CMK (cell line): ENCODE results near the gene LRRC59.

DNA sequence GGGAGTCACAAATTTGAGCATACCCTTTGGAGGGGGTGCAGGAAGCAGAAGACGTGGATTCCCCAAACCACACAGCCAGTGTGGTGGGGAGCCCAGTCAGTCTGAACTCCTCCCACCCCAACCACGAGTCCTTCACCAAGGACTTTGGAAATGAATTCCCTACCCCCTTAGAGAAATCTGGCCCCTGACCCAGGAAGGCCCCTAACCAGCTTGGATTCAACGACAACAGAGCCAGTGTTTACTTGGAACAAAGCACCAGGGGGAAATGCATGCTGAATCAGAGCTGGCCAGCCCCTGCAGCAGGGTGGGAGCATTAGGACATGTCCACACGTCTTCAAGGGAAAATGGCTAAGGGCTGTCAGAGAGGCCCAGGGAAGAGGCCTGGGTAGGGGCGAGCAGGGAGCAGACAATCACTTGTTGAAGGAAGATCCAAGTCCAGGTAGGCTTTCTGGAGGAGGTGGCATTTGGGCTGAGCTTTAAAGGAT, 5.4 kb upstream of the TMEM92 start:
- RRBS, result no CpG with 5 or more reads among the region's 5 CpGs

DNA sequence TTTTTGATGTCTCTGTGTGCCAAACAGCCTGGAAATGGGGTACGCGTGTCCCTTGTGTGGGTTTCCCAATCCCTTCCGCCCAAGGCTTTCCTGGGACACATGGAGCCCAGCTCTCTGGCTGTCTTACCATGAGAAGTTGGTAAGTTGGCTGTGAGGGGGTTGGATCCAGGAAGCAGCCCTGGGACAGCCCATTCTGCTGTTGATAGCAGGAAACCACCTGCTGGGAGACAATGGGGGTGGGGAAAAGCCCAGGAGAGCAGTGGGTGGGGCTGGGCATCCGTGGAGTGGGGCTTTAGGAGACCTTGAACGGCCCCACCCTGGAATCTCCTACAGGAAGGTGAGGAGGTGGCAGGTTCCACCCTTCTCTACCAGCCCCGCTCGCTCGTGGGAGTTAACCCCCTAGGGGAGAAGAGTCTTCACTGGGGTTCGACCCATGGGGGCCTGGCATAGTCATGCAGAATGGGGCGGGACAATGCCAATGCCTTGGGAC, 5.8 kb downstream of the TMEM92 start:
- RRBS, result no CpG with 5 or more reads among the region's 10 CpGs

DNA sequence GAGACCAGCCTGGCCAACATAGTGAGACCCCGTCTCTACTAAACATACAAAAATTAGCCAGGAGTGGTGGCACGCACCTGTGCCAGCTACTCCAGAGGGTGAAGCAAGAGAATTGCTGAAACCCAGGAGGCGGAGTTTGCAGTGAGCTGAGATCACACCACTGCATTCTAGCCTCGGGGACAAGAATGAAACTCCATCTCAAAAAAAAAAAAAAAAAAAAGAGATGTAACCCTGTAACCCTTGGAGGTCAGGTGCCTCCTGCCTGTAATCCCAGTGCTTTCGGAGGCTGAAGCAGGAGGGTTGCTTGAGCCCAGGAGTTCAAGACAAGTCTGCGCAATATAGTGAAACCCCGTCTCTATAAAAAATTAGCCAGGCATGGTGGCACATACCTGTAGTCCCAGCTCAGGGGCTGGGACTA, 13.1 kb downstream of the TMEM92 start:
- RRBS, result no CpG with 5 or more reads among the region's 7 CpGs

DNA sequence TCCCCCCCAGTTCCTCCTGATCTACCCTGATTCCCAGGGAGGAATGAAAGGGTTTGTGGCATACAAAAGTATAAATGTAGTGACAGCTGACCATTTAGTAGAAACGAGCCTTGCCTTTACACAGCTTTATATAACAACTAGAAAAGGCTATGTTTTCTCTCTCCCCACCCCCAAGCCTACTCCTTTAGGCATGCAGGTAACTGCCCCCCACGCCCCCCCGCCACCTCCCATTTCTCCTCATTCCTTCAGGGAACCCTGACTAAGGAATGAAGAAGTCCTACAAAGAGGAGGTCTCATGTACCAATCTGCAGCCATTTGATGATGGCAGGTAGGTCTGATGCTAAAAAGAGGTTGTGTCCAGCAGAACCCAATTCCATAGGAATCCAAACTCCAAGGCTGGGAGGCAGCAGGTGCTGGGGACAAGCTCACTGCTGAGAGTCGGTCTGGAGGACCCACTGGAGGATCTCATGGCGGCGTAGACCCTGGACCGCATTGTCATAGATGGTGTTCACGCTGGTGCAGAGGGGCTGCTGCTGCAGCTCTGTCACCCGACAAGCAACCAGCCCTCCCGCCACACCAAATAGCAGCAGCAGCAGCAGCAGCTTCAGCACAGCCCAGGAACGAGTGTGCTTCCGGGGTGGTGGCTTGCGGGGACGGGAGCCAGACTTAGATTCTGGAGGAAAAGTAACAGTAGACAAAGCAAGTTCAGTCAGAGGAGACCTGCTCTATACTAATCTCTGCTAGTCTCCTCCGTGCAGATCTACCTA, 9.7 kb downstream of the EME1 start:
- RRBS, result no CpG with 5 or more reads among the region's 15 CpGs

DNA sequence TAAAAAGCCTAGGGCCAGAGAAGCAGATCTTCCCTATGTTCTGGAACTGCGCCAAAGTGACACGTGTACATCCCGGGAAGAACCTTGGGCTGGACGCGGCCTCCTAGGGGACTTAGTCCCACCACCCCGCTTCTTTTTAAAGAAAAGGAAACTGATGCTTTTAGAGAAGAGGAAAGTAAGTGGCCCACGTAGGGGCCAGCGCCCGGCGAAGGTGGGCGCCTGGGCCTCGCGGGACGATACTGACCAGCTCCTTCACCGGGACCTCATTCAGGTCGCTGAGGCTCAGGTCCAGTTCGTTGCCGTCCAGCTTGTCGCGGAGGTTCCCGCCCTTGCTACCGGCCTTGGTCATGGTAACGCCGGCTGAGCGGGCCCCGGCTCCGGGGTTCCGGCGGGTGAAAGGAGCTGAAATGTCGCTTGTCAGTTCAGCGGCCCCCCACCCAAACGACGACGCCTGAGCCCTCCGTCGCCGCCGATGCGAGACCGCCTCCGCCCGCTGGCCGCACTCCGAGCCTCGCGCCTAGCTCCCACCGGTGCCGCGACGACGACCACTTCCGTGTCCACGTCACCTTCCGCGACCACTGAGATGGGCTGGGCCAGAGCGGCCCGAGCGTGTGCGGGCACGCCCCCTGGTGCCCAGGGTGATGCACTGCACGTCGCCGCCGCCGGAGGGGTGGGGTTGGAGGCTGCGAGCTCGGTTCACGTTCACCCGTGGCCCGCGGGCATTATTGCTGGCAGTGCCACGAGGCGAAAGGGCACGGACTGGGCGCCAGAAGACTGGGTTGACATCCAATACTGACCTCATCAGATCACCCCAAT, at the start of gene LRRC59:
LRRC59 (minus strand) TSS at position 555 of the 816 bp plus-strand sequence.
- RRBS, result 1% methylated on average over 11 of the region's 75 CpGs

DNA sequence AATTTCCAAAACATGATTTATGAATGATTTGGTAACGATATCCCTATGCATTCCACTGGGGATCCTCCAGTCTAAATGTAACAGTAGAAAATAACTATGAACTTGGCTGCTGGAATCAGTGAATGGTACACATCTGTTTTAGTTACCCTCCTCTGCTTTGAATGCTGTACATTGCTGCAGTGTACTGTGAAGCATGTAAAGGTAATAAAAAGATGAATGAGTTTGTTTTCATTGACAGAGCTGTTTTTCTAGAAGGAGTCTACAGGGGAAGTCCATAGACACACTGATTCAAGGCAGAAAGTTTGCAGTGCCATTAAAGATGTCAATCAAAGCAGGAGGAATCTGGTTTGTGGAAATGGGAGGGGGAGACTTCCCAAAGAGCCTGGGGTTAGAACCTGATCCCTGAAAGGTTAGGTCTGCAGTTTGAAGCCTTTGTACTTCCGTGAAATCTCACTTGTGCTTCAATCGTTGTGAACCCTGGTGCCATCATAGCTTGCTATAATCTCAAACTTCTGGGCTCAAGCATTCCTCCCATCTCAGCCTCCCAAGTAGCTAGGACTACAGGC, 5.1 kb downstream of the ACSF2 start:
- RRBS, result no CpG with 5 or more reads among the region's 3 CpGs

DNA sequence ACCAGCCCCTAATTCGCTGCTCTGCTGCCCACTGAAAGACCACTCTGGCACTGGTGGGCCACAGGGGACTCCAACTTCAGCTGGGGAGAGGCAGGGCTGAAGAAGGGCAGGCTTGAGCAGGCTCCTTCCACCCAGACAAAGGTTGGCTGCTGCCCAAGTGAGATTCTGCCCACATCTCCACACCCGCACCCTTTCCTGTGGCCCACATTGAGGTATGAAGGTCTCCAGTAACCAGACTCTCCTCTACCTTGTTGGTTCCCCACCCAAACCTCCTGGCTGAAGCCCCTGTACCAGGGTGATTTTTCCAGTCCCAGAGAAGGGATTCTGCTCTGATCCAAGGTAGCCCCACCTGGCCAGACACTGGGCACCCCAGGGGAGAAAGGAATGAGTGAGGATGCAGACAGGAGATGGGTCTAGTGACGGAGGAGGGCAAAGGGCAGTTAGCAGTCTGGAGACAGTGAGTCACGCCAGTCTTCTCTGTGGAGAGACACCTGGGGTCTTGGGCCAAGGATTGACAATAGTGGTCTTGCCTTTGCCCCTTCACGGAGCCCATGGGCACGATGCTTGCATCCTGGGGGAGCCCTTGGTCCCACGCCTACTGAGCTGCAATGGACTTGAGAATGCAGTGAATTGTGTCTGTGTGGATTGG, 1.7 kb downstream of the CHAD start:
- RRBS, result no CpG with 5 or more reads among the region's 7 CpGs

- RRBS, result no CpG with 5 or more reads among the region's 5 CpGs
Measured at GRCh38 chr17:50517014-50517438, 8.8 kb downstream of the MYCBPAP start.

GRCh38 chr17:50521813-50522304, 10.7 kb upstream of the EPN3 start:
- RRBS, result no CpG with 5 or more reads among the region's 6 CpGs

DNA sequence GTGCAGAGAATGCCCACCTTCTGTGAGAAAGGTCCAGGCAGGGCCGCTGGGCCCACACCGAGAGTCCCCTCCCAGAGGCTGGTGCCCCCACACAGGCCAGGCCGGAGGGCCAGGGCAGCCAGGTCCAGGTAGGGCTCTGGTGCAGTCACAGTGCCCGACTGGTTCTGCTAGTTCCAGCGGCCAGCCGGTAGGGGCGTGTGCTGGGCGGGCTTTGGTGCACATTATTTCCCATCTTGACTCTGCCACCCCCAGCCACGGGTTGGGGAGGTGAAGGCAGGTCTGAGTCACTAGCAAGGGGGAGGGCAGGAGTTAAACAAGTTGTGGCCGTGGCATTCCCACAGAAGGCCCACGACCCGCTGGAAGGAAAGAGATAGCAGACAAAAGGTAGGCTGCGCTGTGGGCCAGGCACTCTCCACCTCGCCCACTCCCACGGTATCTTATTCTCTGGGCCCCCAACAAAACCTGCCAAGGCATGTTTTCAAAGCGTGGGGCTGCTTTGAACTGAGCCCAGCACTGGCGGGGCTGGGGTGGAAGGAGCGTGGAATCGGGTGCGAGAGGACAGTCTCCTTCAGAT, 1.8 kb downstream of the EPN3 start:
- RRBS, result 48% methylated on average over 4 of the region's 20 CpGs

- RRBS, result no CpG with 5 or more reads among the region's 10 CpGs
Measured at GRCh38 chr17:50589232-50589722, 28.8 kb downstream of the CACNA1G start.

DNA sequence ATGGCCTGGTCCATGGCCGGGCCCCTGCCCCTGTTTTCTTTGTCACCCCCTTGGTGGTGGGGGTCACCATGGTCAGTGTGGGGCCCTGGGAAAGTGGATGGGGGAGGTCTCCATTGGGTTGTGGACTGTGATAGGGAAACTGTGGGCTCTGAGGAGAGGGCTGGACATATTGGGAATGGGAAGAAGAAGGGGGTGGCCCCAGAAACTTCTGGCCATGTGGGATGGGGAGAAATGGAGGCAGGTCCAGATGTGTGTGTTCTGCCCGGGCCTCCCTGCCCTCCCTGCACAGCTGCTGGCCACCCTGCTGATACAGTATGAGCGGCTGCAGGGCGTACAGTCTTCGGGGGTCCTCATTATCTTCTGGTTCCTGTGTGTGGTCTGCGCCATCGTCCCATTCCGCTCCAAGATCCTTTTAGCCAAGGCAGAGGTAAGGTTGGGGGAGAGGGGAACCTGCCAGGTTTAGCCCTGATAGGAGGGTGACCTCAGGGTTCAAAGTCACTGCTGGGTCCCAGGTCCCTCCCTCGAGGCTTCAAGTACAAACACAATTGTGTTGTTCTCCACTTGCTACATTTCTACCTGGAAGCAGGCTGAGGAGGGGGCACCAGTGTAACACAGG, 22.2 kb downstream of the ABCC3 start:
- RRBS, result no CpG with 5 or more reads among the region's 9 CpGs

- RRBS, result no CpG with 5 or more reads among the region's 2 CpGs
Measured at GRCh38 chr17:50742564-50743092, 23.2 kb downstream of the LUC7L3 start.

- RRBS, result no CpG with 5 or more reads among the region's 2 CpGs
Measured at GRCh38 chr17:50743632-50744051, 23.7 kb downstream of the ANKRD40CL start.

DNA sequence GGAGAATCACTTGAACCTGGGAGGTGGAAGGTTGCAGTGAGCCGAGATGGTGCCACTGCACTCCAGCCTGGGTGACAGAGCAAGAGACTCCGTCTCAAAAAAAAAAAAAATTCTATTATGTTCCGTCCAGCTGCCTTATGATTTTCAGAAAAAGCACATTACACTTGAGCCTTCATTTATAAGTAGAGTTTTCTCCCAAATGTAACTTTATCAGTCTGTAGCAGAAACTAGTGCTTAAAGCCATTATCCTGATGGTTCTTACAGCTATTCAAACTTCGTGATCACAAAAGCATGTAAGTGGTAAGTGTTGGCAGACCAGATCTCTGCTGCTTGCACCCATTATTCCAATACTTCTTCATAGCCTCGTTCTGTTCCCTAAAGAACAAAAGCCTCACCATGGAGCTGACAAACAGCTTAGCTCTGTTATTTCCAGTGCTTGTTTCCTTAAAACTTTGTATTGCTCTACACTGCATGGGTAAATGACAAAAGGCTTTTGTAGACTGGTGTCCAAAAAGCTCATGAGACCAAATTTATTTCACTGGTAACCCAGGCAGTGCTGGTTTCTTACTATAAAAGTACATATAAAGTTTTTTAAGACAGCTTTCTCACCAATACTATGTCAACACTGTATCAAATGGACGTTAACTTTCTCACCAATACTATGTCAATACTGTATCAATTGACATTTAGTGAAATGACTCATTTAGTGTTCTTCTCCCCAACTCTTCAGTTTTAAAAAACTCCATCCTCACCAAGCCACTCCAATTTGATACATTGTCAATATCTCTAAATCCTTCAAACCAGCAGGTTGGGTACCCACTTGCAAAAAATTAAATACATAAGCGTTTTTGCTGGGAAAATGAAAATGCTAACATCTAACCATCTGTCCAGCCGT, 5.1 kb downstream of the TOB1 start:
- RRBS, result no CpG with 5 or more reads among the region's 8 CpGs

GRCh38 chr17:50866479-50867349, 560 bp upstream of the TOB1 start:
- RRBS, result 2% methylated on average over 28 of the region's 68 CpGs

DNA sequence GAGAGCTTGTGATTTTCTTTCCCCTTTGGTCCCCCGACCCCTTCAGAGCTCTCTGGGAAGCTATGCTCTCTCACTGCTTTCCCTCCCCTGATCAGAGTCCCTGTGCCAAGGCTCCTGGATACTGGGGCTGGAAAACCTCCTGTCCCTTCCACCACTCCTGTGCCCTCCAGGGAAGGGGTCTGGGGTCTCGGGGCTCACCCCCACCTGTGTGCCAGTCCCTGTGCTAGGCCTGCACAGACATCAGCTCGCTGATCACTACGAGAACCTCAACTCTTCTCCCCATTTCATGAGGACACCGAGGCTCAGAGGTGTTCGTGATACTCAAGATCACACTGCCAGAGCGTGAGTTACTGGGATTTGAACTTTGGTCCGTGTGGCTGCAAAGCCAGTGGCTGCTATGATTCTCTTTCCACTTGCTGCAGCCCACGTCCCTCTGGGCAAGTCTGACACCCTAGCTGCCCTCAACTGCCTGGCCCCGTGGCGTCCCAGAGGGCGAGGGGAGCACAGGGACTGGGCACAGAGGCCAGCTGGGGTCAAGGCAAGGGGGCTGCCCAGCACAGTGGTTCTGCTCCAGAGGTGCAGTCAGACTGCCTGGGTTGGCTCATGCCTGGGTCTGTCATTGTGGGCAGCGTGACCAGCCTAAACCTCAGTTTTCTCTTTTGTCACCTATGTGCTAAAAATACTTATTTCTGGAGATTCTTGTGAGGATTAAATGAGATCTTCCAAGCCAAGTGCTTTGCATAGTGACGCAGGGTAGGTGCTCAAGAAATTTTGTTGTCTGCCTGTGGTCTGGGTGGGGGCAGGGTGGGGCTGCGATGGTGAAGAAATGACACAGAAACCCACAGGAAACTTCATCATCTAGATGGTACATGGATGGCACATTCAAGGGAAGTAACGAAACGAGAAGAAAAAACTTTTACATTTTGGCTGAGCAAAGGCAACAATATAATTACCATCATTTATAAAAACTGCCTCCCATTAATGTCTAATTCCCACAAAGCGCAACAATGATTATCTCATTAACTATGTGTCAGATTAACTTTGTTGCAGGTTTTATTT, 43.9 kb upstream of the TOB1 start:
- RRBS, result no CpG with 5 or more reads among the region's 18 CpGs

DNA sequence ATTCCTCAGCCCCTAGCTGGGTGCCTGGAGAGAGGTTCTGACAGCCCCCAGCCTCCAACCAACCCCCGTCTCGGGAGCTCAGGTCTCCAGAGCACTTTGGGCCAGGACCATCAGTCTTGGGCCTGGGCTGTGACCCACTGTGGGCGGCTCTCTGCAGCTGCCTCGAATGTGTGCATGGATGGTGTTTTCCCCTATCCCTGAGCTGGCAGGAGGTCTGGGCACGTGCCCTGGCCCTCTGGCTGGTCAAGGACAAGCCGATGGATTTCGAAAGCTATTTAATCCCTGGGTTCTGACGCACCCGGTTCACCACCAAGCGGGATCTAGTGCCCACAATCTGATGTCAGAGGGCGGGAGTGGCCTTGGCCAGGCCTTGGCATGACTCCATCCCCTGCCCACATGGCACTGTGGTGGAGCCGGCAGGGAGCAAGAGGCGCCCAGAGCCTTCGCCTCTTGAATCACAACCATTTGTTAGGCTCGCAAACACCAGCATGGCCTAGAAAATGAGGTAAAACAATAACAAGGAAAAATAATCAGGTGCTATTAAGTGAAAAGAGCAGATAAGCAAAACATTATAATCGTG, 69.2 kb upstream of the TOB1 start:
- RRBS, result 89% methylated on average over 3 of the region's 16 CpGs

DNA sequence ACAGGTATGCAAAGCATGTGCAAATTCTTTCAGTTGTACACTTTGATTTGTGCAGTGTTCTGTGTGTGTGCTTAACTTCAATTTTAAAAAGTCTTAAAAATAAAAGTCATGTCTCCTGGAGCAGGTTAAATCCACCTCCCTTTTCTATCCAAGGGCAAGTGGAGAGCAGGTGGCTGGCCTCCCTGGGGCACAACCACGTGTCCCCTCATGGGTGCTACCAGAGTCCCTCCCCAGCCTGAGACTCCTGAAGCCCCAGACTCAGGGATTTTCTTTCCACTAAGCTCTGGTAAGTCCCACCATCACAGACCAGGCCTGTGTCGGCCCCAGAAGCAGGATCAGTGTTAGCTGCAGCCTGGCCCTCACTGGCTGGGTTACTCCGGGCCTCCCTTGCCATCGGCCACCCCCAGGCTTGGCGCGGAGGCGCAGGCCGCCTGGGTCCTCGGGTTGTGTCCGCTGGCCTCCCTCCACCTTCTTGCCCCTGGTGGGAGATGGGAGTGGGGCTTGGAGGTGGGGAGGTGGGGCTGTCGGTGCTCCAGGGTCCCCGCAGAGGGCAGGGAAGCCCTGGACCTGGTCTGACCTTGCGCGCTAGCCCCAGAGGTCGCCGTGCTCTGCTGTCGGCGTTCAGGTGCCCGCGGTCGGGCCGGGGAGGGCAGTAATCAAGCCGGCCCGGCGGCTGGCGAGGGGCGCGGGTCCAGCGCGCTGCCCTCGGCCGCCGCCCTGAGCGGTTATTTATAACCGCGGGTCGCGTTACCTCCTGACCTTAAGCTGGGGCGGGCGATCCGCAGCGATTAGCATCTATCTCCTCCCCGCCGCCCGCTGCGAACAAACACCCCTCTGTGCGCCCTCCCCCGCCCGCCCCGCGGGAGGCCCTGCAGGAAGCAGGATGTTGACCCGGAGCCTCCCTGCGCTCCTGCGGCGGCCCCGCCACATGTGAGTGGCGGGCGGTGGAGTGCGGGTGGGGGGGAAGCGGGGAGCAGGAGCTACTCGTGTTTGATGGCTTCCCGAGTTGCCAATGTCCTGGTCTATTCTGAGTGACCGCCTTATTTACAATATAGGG, 78.1 kb upstream of the TOB1 start:
- RRBS, result no CpG with 5 or more reads among the region's 63 CpGs

DNA sequence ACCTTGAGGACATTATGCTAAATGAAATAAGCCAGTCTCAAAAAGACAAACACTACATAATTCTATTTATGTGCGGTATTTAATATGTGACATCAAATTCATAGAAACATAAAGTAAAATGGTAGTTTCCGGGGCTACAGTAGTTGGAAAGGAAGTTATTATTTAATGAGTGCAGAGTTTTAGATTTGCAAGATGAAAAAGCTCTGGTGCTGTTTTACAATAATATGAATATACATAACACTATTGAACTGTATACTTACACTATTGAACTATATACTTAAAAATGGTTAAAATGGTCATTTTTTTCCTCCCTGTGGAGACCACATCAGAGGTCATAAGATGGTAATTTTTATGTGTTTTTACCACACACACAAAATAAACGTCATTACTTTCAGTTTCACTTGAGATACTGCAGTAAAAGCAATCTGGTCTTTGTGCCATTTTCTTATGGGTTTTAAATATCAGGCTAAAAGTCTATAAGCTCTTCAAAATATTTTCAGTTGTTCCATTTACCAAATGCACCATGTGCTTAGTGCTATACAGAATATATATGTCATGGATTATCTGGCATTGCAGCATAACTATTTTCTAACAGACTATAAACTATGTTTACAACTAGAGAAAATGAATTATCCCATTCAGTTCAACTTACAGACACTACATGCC, 90.9 kb downstream of the SPAG9 start:
- RRBS, result no CpG with 5 or more reads among the region's 3 CpGs